Mesenchymal stem cell of Wharton's jelly (primary cell): Measurements from ENCODE around the gene ALX3.

DNA sequence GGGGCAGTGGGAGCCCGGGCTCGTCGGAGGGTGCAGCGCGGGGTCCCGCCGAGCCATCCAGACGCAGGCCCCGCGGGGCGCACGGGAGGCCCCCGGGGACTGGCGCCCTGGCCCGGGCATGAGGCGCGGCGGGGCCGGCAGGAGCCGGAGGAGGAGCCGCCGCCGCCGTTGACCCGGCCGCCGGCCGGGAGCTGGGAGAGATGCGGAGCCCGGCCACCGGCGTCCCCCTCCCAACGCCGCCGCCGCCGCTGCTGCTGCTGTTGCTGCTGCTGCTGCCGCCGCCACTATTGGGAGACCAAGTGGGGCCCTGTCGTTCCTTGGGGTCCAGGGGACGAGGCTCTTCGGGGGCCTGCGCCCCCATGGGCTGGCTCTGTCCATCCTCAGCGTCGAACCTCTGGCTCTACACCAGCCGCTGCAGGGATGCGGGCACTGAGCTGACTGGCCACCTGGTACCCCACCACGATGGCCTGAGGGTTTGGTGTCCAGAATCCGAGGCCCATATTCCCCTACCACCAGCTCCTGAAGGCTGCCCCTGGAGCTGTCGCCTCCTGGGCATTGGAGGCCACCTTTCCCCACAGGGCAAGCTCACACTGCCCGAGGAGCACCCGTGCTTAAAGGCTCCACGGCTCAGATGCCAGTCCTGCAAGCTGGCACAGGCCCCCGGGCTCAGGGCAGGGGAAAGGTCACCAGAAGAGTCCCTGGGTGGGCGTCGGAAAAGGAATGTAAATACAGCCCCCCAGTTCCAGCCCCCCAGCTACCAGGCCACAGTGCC is 727 bp downstream of the CELSR2 start:
- CAGE, long polyA plus RNA: no peak

DNA sequence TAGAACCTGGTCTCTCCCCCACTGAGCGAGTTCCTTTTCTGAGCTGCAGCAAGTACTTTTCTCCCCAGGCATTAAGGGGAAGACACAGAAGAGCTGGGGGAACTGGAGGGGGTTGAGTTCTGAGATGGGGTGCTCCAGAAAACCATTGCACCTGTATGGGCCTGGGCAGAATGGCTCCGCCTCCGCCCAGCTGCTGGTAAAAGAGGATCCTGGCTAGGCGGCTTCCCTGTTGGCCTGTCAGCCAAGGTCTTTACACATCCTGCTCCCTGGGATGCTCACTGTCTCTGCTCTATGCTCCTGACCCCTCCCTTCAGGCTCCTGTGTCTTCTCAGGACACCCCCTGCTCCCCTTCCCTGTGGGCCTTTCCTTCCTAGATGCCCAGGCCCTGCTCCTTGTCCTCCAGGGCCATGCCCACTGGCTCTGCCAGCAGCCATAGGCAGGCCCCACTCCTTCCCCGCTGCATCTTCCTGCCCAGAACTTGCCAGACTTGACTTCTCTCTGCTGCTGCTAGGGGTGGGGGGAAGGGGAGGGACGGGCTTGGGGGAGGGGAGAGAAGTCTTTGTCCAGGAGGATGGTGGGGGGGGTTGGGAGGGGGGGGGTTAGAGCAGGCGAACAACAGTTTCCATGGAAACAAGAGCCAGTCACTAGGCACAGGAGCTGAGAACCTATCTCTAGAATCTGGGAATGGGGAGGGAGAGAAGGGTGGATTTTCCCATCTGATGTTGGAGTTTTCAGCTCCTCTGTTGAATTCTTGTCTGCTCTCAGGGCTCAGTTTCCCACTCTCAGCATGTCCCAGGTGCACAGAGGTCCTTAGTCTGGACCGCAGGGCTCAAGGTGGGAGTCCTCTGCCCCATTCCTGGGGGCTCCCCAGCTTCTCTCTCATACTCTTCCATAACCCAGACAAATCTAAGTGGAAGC is 10.5 kb downstream of the CELSR2 start:
- CAGE, long polyA plus RNA: no peak

GRCh38 chr1:109298477-109298912 is 8.3 kb downstream of the MYBPHL start:
- CAGE, long polyA plus RNA: no peak

DNA sequence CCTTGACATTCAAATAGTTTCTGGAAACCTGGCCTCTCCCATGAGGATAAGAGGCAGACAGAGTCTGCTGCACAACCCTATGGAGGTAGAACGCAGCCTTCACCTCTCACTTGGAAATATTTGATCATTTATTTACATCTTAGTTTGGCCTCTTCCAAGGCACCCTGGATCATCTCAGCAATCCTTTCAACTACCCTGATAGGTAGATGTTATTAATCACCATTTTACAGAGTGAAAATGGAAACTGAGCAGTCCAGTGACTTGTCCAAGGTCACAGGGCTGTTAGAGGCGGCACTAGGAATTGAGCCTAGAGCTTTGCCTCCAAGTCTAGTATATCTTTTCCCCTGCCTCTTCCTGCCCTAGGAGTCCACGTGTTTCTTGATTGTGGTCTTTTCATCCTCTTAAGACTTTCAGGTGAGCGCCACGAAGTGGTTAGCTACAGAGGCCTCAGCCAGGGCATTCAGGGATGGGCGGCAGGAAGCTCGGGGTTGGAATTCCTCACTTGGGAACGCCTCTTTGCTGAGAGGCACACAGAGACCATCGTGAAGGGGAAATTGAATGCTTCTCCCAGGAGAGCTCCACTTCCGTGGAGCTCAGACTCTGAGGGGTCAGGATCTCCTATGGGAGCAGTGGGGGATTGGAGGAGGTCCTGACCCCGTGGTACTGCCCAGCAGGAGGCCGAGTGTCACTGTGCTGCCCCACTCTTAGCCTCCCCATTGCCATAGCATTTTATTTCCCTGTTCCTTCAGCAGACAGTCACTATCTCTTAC is 903 bp downstream of the MYBPHL start:
- CAGE, long polyA plus RNA: no peak

- CAGE, long polyA plus RNA: no peak
Observed at GRCh38 chr1:109340587-109341222, 33.9 kb upstream of the MYBPHL start.

DNA sequence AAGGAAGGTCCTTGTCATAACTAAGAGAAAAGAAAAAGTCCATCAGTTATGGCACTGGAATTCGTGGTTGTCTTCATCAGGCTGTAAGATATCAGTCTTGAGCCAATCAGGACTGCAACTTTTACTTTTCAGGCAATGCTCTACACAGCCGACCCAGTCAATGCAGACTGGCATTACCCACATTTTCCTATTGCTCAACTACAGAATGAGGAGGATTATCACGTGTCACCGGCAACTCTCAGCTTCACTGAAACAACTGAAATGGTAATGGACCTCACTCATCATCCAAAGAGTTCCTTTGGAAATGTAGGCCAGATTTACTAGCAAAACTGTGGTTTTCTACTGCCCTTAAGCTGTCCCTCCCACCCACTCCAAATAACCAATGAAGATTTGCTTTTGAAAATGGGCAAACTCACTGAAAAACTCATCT is 26.2 kb downstream of the SORT1 start:
- CAGE, long polyA plus RNA: no peak

GRCh38 chr1:109396659-109397381 is 898 bp downstream of the SORT1 start:
- CAGE, long polyA plus RNA: no peak

DNA sequence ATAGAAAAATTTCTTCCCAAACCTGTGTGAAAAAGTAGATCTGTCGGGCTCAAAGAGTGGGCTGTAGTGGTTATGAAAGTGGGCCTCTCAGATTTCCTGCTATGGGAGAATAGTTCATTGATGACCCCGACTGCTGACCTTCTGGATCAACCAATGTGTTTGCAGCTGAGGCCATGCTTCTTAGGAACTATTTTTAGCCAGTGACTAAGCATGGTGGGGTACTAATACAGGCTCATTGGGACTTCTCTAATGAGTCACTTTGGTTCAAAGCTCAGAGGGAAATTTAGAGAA is 12.5 kb upstream of the PSMA5 start:
- CAGE, long polyA plus RNA: no peak

- CAGE, long polyA plus RNA: no peak
Observed at GRCh38 chr1:109591814-109592637, 27.4 kb downstream of the GNAT2 start.

- CAGE, long polyA plus RNA: no peak
Observed at GRCh38 chr1:109606060-109606927, 13.1 kb downstream of the GNAT2 start.

DNA sequence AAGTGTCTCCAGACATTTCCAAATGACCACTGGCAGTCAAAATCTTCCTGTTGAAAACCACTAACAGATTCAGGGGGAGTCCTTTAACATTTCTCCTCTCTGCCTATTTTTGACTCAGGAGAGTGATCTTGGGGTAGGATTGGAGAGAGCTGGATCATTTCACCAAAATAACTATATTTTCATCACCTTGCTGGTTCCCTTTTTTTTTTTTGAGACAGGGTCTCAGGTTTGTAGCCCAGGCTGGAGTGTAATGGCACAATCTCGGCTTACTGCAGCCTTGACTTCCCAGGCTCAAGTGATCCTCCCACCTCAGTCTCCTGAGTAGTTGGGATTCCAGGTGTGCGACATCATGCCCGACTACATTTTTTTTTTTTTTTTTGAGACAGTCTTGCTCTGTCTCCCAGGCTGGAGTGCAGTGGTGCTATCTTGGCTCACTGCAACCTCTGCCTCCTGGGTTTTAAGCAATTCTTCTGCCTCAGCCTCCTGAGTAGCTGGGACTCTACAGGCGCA is 8.5 kb downstream of the GNAT2 start:
- CAGE, long polyA plus RNA: no peak

DNA sequence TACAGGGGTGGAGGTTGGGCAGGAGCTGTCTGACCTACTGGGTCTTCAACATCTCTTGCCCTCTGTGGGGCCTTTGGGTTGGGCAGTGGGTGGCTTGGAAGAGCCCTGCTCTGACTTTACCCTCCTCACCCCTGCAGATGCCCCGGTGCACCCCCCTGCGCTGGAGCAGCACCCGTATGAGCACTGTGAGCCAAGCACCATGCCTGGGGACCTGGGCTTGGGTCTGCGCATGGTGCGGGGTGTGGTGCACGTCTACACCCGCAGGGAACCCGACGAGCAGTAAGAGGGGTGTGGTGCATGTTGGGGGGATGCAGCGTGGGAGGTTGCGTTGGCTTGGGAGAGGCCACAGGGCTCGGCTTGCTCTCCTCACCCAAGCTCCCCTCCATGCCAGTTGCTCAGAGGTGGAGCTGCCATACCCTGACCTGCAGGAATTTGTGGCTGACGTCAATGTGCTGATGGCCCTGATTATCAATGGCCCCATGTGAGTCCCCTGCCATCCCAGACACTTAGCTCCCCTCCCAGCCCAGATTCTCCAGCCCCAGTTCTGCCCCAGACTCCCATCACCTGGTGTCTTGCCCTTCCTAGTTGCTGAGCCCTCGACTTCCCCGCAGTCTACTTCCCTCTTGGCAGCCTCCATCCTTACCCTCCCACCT is 7.5 kb downstream of the AMPD2 start:
- CAGE, long polyA plus RNA: no peak

DNA sequence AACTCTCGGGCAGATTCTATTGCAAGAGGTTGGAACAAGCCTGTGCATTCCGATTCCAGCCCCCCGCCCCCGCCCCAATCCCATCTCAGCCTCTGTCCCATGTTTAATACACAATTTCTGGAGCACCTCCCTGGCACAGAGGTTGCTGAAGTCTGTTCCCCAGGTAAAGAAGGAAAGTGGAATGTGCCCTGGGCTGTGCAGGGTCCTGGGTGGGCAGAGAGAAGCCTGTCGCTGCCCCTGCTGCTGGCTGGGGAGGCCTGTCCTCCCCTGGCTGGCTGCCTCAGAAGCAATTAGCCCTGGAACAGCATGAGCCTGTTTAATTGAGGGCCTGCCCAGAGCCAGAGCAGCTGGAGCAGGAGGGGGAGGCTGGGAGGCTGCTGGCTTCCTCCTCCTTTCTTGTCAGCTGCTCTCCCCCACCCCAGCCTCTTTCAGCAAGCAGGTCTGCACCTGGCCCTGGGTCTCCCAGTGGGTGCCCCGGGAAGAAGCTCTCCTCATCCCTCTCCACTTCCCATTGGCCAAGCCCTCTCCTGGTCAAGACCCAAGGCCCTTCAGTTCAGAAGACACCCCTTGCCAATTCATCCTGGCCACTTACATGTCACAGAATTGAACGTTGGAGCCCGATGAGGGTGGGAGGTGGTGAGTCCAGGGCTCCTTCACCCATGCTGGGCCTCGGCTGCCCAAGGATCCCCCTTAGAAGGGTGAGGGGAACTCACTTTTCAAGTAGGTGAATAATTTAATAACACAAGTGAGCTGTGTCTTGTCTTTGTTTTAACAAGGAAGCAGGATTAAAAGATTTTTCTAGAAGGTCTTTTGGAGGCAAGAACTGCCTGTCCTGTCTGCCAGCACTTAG is 13.1 kb downstream of the AMPD2 start:
- CAGE, long polyA plus RNA: no peak

- CAGE, long polyA plus RNA: no peak
Observed at GRCh38 chr1:109711408-109711918, 588 bp upstream of the GSTM5 start.

DNA sequence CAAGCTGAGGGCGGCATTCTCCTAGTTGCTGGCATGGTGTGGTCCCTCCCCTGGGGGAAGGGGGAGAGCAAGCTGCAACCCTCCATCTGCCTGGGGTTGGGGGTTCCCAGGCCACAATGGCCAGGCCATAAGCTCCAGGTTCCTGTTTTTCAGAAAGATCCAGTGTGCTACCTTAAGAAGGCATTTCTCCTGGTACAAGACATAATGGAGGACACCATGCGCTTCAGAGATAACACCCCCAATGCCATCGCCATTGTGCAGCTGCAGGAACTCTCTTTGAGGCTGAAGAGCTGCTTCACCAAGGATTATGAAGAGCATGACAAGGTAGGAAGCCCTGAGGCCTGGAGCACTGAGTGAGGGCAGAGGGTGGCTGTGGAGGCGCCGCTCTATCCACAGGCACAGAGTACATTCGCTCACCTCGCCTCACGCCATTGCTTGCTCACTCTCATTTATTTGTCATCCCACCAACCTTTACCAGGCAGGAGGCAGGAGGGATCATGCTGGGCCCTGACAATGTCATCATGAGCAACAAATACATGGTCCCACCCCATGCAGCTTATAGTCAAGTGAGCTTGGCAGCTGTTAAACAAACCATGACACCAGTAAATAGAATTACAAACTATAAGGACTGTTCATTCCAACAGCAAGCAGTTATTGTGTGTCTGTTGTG is 6.6 kb downstream of the CSF1 start:
- CAGE, long polyA plus RNA: no peak

DNA sequence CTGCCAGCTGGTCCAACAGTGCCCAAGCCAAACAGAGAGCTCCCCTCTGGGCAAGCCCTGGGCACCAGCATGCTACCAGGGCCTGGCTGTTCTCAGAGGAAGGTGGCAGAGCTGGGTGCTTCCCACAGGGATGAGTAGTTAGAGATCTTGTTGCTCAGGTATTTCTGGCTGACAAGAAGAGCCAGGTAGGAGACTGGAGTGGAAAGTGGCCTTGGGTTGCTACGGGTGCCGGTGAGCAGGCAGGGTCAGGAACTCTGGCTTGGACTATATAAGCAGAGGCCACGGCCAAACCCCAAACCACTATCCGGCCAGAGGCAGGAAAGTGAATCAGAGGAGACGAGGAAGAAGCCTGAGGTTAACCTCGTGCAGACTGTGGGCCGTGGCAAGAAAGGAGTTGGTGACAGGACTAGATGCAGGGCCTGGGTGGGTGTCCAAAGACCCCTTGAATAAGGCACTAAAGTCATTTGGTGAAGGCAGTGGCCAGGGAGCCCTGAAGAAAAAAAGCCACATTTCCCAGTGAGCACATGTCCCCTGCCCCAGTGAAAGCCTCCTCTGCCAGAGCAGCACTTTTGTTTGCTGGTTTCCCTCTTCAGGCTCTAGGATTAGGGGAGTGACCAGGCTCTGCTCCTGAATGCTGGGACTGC is 23.2 kb downstream of the CSF1 start:
- CAGE, long polyA plus RNA: no peak

DNA sequence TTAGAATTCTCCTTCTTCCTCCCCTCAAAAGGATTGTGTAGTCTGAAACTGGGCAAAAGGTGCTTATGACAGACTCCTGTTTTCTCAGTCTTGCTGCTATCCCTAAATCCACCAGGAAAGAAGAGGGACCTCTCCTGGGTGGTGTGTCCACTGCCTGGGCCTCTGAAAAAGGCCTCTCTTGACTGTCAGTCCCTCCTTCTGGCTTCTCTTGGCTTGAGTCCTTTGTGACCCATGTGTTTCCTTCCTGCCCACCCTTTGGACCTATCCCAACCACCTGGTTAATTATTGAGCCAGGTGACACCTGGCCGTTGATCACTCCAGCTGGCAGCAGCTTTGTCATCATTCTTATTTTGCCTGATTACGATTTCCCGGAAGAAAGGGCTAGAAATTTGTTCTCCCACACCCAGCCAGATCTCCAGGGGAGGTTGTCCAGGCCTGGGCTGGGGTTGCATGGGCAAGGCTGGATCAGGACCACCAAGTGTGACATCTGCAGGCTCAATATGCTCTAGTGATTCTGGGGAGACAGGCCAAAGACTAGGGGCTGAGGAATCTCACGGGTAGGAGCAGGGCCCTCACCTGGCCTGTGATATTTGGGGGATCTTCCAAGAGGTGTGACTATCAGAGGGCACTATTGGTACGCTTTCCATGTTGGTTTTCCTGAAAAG is 24.8 kb downstream of the CSF1 start:
- CAGE, long polyA plus RNA: no peak

DNA sequence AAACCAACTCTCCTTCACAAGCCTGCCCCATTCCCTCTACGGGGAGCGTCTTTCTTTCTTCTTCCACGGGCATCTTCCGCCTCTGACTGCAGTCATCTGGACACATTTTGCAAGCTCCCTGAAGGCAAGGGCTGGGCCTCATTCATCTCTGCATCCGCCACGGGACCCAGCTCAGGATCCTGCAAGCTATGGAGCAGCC is 7.5 kb upstream of the AHCYL1 start:
- CAGE, long polyA plus RNA: no peak

DNA sequence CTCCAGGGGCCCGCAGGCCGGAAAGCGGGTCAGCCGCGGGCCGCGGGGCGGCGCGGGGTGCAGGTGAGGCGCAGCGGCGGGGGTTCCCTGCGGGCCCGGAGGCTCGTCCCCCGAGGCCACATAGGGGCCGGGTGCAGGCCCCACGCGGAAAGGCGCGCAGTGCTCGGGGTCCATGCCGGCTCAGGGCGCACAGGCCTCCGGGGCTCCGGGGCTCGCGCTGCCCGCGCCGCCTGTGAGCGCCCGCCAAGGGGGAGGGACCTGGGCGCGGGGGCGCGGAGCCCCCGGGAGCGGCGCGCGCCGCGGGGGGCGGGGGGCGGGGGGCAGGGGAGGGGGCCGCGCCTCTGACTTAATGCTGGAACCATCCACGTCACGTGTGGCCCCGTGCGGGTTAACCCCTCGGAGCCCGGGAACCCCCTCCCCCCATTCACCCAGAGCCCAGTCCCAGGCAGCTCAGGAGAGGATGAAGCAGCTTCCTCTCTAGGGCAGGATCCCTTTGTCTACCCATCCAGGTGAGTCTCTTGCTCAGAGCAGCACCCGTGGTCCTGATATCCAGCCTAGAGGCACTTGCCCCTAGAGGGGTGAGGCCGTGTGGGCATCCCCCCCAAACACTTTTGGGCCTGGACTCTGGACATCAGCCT is at the start of gene ALX3:
TSS of gene ALX3 (minus strand) at position 234 of the 638 bp plus-strand sequence.
- CAGE, long polyA plus RNA: no peak

- CAGE, long polyA plus RNA: no peak
Observed at GRCh38 chr1:110187487-110187900, 22.6 kb upstream of the KCNC4 start.